Pericardium (tissue), 1 donor: ENCODE measurements around a stretch of chr2.

DNA sequence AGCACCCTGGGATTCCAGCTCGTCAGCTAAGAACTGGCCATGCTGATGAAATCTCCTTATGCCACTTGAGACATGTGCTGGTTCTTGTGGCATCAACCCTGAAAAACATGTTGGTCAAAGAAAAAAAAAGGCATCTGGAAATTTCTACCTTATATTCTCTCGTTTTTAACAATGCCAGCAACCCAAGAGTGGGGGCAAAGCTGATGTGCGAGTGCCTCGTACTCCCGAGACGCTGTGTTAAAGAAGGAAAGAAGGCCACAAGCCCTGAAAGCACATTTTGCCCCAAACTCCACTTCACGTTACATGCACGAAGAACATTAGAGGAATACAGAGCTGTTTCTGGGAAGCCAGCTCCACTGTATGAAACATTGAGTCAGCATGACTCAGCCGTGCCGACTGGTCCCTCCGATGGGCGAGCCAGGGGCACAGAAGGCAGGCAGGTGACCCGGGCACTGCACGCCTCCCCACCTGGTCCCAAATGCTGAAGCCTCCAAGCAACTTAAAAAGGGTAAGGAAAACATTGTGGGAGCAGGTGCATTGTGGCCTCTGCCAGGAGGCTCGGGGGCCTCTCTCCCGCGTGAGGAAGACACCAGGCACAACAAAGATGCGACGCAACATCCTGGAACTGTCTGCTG, 120.6 kb downstream of the HDAC4 start:
- RRBS = no CpG with 5 or more reads among the region's 19 CpGs

- RRBS = 7% methylated on average over 2 of the region's 21 CpGs
Observed at GRCh38 chr2:239316949-239317829, 83.6 kb downstream of the HDAC4 start.

DNA sequence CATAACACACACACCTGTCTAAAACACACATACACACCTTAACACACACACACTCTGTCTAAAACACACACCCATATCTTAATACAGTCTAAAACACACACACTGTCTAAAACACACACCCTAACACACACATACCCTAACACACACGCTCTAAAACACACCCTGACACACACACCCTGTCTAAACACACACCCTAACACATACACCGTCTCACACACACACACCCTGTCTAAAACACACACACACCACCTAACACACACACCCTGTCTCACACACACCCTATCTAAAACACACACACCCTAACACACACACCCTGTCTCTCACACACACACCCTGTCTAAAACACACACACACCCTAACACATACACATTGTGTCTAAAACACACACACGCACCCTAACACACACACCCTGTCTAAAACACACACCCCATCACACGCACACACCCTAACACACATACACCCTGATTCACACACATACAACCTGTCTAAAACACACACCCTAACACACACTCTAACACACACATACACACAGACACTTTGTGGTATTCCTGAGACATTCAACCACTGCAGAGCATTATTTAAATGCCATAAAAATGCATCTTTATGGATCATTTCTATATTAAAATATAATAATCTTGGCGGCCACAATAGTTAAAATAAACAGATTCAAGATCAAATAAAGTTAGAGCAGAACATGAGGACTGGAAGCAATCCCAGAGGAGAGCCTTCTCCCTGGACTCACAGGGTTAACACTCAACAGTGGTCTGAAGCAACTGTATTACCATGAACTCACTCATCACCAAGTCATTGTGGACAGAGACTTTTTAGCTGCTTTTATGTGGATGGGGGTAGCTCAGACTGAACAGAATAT, 54.0 kb downstream of the HDAC4 start:
- RRBS = no CpG with 5 or more reads among the region's 5 CpGs

GRCh38 chr2:239814067-239815274, 210.7 kb downstream of the NDUFA10 start:
- RRBS = no CpG with 5 or more reads among the region's 35 CpGs

DNA sequence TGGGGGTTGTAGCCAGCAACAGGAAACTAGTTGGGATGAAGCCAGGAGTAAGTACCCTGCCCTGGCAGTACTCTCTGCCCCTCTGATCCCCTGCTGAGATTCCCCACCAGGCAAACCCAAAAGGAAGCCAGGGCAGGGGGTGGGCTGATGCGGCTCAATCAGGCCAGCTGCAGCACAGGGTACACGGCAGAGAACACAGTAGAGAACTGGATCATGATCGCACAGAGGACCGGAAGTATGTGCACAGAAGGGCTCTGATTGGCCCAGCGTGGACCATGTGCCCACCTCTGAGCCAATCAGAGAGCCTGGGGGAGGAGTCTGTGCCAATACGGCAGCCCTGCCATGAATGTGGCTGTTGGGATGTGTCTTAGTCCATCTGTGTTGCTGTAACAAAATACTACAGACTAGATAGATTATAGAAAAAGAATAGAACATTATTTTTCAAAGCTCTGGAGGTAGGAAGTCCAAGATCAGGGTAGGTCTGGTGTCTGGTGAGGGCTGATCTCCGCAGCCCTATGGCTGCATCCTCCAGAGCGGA, 132.0 kb downstream of the NDUFA10 start:
- RRBS = no CpG with 5 or more reads among the region's 8 CpGs

GRCh38 chr2:240232495-240232874, 92.0 kb upstream of the OTOS start:
- RRBS = 66% methylated on average over 3 of the region's 16 CpGs

GRCh38 chr2:240399887-240400218, 35.6 kb upstream of the GPC1 start:
- RRBS = no CpG with 5 or more reads among the region's 5 CpGs

DNA sequence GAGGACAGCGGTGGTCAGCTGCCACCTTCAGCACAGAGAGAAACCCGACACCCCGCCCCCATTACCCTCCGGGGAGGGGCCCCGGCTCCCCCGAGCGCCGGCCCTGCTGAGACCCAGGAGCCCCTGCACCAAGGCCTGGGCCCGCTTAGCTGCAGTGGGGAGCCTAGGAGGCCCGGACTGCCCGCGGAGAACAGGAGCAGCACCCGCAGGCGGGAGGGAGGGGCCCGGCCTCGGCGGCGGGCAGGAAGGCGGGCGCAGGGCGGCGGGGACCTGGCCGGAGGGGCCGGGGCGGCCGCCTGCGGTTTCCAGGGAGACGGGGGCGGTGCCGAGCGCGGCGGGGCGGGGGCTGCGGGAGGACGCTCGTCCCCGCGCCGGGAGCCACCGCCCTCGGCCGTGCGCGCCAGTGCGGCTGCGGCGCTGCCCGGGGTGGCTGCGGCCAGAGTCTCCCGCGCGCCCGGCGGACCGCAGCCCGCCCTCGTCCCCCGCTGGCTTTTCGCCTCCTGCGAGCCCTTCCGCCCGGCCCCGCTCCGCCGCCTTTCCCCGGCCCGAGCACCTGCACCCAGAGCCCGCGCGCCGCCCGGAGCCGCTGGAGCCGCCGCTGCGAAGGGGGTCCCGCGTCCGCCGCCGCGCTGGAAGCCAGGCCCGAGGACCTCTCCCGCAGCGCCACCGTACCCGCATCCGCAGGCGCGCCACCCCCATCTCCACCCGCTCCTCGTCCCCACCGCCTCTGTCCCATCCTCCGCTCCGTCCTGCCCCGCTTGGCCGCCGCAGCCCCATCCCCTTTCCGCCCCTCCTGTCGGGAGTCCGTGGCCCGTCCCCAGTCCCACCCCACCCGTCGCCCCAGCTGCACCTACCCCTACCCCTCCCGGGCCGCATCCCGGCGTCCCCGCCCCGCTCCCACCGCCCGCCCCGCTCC, 17.2 kb downstream of the GPC1 start:
- RRBS = 2% methylated on average over 54 of the region's 114 CpGs

GRCh38 chr2:240540218-240541070, 17.3 kb downstream of the ANKMY1 start:
- RRBS = no CpG with 5 or more reads among the region's 7 CpGs

GRCh38 chr2:240567686-240568279, 501 bp upstream of the RNPEPL1 start:
- RRBS = 1% methylated on average over 18 of the region's 31 CpGs

- RRBS = 91% methylated on average over 2 of the region's 19 CpGs
Observed at GRCh38 chr2:240575164-240575995, 7.1 kb downstream of the RNPEPL1 start.

DNA sequence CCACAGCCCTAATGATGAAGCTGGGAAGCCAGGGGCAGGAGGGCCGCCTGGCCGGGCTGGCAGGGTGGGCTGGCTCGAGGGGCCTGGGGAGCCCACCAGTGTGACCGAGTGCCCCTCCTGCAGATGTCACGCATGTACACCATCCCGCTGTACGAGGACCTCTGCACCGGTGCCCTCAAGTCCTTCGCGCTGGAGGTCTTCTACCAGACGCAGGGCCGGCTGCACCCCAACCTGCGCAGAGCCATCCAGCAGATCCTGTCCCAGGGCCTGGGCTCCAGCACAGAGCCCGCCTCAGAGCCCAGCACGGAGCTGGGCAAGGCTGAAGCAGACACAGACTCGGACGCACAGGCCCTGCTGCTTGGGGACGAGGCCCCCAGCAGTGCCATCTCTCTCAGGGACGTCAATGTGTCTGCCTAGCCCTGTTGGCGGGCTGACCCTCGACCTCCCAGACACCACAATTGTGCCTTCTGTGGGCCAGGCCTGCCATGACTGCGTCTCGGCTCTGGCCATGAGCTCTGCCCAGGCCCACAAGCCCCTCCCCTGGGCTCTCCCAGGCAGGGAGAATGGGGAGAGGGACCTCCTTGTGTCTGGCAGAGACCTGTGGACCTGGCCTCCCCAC, 8.9 kb upstream of the CAPN10 start:
- RRBS = 78% methylated on average over 7 of the region's 23 CpGs

GRCh38 chr2:240623772-240624181, 1.5 kb upstream of the GPR35 start:
- RRBS = no CpG with 5 or more reads among the region's 9 CpGs

GRCh38 chr2:240793977-240794818, 25.8 kb downstream of the KIF1A start:
- RRBS = 88% methylated on average over 4 of the region's 24 CpGs

DNA sequence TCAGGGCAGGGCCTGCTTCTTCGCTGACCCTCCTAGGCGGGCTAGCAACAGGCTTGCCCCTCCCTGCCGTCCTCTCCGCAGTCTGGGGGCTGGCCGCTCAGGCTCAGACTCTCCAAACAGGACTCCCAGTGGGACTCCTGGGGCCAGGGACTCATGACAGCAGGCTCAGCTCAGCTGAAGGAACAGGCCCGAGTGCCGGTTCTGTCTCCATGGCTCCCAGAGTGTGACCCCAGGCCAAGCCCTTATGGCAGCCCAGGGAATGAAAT, 1.1 kb downstream of the SNED1 start:
- RRBS = no CpG with 5 or more reads among the region's 7 CpGs

DNA sequence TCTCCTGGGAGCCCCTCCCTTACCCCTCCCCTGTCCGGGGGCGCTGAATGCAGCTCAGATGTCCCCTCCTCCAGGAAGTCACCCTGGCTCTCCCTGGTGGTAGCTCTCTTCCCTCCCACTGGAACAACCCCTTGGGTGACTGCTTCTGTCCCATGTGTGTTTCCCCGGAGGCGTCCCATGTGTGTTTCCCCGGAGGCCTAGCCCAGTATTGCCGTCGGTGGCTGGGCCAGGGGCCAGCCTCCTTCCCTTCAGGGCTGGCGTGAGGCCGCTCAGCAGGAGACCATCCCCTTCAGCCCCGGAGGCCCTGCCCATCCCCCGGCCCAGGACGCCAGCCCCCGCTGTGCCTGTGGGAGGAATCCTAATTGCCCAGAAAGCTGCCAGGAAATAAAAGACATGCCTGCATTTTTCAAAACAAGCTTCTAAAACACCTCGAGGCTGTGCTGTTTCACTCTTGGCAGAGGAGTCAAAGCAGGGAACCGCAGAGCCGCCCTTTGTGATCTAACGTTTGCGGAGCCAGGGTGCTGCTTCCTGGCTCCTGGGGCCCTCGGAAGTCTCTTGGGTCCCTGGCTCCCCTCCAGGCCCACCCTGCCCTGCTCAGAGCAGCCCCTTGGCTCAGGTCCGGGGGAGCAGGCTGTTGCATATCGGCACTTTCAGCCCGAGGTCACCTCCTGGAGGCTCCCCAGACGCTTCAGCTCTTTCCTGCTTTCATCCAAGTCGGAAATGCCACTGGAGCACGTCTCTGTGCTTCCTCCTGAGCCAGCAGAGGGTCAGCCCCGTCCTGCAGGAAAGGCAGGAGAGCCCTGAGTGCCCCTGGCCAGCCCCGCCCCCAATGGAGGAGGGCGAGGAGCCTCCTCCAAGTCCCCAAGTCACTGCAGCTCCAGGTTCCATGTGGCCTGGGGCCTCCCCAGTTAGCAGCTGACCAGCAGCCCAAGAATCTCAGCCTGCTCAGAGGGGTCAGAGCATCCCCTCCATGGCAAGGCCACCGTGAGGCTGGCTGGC, 11.5 kb downstream of the SNED1 start:
- RRBS = 6% methylated on average over 5 of the region's 29 CpGs

- RRBS = no CpG with 5 or more reads among the region's 24 CpGs
Observed at GRCh38 chr2:241018800-241019740, 20.7 kb downstream of the SNED1 start.

- RRBS = 73% methylated on average over 3 of the region's 26 CpGs
Observed at GRCh38 chr2:241081987-241083075, 19.8 kb downstream of the MTERF4 start.

- RRBS = no CpG with 5 or more reads among the region's 5 CpGs
Observed at GRCh38 chr2:241111756-241112022, 9.6 kb upstream of the MTERF4 start.

GRCh38 chr2:241252758-241253904, 62.3 kb downstream of the HDLBP start:
- RRBS = no CpG with 5 or more reads among the region's 23 CpGs